Tibial nerve (tissue), 3 donors: Measurements from ENCODE around the gene SRP54.

DNA sequence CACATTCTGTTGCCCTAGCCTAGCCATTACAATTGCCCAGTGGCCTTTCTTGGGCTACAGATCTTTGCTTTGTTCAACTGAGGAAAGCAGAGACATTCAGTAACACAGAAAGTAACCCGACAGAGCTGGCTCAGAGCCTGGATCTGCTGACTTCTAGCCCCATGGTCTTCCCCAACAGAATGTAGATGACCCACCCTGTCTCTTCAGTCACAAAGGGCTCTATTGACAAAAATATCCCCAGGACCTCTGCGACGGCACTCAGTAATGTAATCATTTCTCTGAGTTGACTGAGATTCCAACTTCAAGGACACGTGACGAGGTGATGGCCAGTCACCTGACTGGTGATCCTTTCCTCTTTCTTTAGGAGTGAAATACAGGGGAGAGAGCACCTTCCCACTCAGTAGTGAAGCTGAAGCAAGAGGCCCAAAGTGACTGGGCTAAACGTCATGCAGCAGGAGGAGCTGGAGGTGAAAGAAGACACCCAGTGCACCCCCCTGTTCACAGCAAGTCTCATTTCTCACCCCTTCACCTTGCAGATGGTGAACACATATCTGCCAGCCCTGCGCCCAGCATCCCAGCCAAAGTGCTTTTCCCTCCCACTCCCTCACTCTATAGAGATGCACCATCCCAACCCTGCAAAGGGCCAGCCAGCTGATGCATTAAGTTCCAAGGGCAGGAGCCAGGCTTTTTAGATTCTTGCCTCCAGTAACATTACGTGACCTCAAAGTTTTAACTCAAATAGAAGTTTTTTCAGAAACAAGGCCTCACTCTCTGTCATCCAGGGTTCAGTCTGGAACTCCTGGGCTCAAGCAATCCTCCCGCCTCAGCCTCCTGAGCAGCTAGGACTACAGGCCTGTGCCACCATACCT, 179.2 kb upstream of the EGLN3 start:
- PRO-cap: no peak
- RAMPAGE, long total RNA, 3 experiments: no peak in any of the 3 experiments

DNA sequence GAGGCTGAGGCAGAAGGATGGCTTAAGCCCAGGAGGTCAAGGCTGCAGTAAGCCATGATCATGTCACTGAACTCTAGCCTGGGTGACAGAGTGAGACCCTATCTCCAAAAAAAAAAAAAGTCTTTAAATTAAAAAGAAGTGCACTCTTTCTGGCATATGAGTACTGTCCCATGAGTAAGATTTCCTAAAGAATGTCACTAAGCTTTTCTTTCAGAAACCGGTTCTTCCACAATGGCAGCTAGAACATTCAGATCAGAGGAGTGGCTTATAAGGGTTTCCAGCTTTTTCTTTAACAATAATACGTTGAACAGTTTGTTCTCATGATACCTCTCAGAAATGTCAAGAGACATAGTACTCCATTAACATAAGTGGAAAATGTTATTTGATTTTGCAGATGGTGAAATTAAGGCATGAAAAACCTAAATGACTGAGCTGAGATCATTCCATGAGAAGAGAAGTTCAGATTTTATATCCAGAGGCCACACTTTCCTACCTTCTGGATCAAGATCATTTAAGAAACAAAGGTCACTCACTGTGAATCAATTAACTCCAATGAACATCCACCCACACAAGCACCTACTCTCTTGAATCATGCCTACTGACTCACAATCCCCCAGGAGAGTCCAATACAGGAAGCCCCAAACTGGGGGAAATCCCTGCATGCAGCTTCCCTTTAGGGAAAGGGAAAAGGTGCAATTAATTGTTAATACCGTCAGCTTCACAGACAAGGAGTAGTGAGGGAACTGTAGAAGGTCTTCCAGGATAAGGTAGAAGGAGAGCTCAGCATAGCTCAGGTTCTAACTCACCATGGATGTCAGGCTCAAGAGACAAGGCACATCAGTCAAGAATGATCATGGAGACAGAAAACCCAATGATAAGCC, 86.9 kb downstream of the SPTSSA start:
- PRO-cap: no peak
- RAMPAGE, long total RNA, 3 experiments: no peak in any of the 3 experiments

DNA sequence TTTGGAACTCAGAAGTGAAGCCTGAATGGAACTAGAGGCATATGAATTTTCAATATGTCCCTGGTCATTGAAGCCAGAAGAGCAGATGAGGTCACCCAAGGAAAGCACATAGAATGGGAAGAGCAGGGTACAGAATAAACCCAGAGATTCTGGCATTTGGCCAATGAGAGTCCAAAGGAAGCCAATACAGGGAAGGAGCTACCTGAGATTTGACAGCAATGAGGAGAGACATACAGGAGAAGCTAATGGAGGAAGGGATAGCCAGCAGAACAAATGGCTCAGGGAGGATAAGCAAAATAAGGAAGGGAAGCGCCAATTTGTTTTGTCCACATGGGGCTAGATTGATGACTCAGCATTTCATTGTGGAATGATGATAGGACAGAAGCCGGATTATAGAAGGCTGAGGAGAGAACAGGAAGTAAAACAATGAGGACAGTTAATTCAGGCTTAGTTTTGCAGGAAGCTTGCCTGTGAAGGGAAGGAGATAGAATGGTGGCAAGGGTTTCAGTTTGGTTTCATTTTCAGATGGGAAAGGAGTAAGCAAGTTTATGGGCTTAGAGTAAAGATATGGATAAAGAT, 3.1 kb upstream of the SPTSSA start:
- PRO-cap: no peak
- RAMPAGE, long total RNA, 3 experiments: no peak in any of the 3 experiments

GRCh38 chr14:34605462-34605926, 24.5 kb downstream of the SNX6 start:
- PRO-cap: no peak
- RAMPAGE, long total RNA, 3 experiments: no peak in any of the 3 experiments

DNA sequence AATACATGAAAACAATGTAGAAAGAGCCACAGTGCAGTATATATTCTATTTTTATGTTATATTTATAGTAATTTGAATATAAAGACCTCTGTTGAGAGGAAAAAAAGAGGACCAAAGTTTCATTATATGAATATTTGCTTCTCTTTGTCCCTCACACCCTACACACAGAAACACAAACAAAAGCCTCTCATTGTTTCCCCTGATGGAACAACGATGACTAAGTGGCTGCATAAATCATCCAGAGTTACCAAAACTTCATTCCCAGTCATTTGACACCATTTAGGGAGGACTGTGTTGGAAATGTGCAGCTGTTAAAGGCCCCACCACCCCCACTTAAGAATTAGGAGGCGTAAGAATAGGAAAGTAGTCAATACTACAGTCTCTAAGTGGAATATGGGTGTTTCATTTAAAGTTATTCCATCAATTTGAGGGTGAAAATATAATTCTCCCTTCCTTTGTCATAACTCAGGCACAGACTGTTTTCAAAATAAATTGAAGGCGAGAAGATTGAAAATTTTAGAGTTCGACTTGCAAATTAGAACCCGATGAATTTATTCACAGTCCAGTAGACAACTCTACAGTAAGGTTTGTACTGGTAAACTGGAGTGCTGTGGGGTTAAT, 36.4 kb downstream of the CFL2 start:
- PRO-cap: unidirectional peak, plus-strand start at position 279 of the sequence
- RAMPAGE, long total RNA, 3 experiments: no peak in any of the 3 experiments

GRCh38 chr14:34680805-34681404, 33.5 kb downstream of the CFL2 start:
- PRO-cap: no peak
- RAMPAGE, long total RNA, 3 experiments: no peak in any of the 3 experiments

DNA sequence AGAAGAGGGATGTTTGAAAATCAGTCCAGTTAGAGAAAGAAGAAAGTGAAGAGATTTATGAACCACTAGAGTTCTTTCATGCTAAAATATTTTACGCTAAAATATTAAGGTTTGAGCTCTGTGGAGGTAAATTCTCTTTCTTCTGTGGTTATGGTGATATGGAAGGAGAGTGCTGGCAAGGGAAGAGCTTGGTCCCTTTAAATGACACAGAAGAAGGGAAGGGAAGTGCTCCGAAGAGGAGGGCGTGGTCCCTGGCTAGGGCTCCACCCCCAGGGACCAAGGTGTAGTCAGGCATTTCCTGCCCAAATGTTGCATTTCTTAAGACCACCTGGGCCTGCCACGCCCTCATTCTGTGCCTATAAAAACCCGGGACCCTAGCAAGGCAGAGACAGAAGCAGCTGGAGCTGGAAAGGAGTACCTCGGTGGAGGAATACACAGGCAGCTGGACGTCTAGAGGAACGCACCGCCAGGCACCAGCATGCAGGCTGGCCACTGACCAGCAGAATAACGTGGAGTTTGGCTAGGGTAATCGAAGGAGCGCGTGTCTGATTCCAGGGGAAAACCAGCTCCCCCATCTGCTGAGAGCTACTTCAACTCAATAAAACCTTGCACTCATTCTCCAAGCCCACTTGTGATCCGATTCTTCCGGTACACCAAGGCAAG, 21.2 kb downstream of the CFL2 start:
- PRO-cap: no peak
- RAMPAGE, long total RNA, 3 experiments: no peak in any of the 3 experiments

DNA sequence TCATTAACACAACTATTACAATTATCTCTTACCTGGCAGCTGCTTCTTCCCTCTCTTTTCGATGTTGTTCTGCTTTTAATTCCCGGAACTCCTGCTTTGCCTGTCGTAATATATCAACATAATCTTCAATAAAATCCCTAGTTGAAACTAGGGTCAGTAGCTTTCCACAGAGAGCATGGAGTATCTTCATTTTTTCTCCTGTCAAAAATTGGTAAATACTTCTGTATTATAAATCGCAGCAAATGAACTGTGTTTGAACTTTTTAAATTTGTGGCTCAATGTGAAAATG, 69.3 kb upstream of the CFL2 start:
- PRO-cap: no peak
- RAMPAGE, long total RNA, 3 experiments: start-site peak on the minus strand in 1 of 3 experiments, centred at position 136 of the sequence, 26 reads per replicate

- PRO-cap: no peak
- RAMPAGE, long total RNA, 3 experiments: no peak in any of the 3 experiments
Observed at GRCh38 chr14:34842812-34843790, 32.1 kb downstream of the BAZ1A start.

DNA sequence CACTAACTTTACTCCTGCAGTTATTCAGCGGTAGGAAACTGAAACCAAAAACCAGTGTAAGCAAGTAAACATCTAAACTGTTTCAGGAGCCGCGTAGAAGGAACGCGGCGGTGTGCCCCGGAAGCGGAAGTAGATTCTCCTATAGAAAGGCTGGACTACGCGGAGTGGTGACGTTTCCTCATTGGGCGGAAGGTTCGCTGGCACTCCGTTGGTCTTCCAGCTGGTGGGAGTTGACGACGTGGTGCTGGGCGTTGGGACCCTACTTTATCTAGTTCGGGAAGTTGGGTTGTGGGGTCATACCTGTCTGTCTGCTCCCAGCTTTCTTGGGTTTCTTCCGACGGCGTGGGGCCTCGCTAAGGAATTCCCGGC, at the start of gene SRP54:
Gene SRP54 (plus strand): TSS at position 181 of the 369 bp plus-strand sequence.
- PRO-cap: bidirectional peak, plus-strand start at position 181 of the sequence, minus-strand start at position 114 of the sequence
- RAMPAGE, long total RNA, 3 experiments: start-site peak on the plus strand in 3 of 3 experiments, centred at positions 194 to 201 of the sequence, 153 to 415 reads per replicate

GRCh38 chr14:35068150-35068949, 22.3 kb downstream of the FAM177A1 start:
- PRO-cap: no peak
- RAMPAGE, long total RNA, 3 experiments: no peak in any of the 3 experiments

- PRO-cap: no peak
- RAMPAGE, long total RNA, 3 experiments: no peak in any of the 3 experiments
Observed at GRCh38 chr14:35278495-35278891, 13.7 kb upstream of the PSMA6 start.

GRCh38 chr14:35385372-35386174, 19.0 kb downstream of the NFKBIA start:
- PRO-cap: bidirectional peak, plus-strand start at chr14:35385832, minus-strand start at chr14:35385649
- RAMPAGE, long total RNA, 3 experiments: no peak in any of the 3 experiments

DNA sequence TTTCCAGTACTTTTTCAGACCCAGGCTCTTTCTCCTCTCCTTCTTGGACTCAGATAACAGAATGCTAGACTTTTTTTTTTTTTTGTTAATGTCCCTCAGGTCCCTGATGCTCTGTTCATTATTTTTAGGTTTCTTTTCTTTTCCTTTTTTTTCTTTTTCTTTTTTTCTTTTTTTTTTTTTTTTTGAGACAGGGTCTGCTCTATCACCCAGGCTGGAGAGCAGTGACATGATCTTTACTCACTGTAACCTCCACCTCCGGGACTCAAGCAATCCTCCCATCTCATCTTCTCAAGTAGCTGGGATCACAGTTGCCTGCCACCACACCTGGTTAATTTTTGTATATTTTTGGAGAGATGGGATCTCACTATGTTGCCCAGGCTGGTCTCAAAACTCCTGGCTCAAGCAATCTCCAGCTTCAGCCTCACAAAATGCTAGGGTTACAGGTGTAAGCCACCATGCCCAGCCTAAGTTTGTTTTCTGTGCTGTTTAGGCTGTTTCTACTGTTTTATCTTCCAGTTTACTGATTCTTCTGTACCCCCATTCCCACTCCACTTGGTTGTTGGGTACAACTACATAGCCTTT, 66.2 kb downstream of the INSM2 start:
- PRO-cap: no peak
- RAMPAGE, long total RNA, 3 experiments: start-site peak on the minus strand in 2 of 3 experiments, centred at positions 248 to 390 of the sequence, 5 to 7 reads per replicate

DNA sequence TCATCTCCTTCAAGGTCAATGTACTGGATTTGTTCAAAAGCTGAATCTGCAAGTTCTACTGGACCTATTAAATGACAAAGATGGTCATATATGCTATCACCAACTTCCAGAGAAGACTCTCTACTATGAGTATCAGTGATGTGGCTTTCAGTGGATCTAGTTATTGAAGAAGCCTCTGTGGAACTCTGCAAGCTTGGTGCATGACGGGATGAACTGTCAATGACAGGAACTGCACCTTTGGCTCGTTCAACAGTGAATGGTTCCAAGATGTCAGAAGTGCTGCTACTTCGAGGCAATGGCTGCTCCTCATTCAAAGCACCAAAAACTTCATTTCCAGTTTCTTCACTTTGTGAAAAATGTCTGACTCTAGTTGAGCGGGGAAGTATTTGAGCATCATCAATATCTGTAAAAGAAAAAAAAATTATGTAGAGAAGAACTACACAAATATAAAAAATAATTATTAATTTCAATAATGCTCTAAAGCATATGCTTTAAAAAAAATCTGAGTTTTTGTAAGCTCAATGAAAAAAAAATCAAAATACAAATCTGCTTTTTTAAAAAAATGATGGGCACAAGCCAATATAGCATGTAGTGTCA, 119.4 kb downstream of the RALGAPA1 start:
- PRO-cap: no peak
- RAMPAGE, long total RNA, 3 experiments: no peak in any of the 3 experiments

- PRO-cap: no peak
- RAMPAGE, long total RNA, 3 experiments: no peak in any of the 3 experiments
Observed at GRCh38 chr14:35714982-35715795, 93.9 kb downstream of the RALGAPA1 start.

GRCh38 chr14:35806447-35807015, 2.6 kb downstream of the RALGAPA1 start:
- PRO-cap: no peak
- RAMPAGE, long total RNA, 3 experiments: no peak in any of the 3 experiments

GRCh38 chr14:36217881-36218106, 102.6 kb downstream of the MBIP start:
- PRO-cap: no peak
- RAMPAGE, long total RNA, 3 experiments: no peak in any of the 3 experiments

- PRO-cap: no peak
- RAMPAGE, long total RNA, 3 experiments: no peak in any of the 3 experiments
Observed at GRCh38 chr14:36511993-36513112, 7.7 kb downstream of the NKX2-1 start.

DNA sequence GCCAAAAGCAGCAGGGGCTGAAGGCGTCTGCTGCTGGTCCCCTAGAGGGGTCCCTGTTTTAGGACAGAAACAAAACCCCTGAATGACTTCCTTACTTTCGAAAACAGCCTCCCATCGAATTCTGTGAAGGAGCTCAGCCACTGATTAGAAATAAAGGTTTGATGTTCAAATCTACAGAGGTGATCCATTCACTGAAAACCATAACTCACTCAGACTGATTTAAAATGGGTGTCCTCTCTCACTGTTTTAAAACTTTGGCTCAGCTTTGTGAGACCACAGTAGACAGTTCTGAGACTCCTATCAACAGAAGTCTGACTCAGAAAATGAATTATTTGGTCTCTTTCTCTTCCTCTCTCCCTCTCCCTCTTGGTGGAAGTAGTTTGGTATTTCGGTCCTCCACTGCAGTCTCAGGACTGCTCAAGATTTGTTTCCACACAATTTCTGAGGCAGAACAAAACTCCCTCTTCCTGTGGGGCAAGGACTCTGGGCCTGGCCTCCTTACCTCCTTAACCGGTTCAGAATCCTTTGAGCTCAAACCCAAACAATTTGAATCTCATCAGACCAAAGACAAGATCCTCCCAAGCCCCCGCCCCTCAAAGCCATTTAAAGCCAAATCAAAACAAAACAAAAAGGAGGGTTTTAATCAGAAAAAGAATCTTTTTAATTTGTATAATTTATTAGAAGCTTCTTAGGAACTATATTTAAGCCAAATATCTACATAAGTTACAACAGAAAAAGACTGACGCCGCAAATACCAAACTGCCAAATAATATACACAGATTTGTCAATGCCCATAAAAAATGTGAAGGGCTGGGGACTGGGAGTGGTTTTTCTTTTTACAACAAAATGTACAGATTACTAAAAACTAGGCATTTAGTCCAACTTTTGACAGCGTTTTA, 4.0 kb downstream of the NKX2-1 start:
- PRO-cap: no peak
- RAMPAGE, long total RNA, 3 experiments: no peak in any of the 3 experiments